Upper lobe of left lung (tissue), 5 donors: ENCODE measurements around the gene STUM.

- PRO-cap, 2 experiments, result no peak in any of the 2 experiments
- RAMPAGE, long total RNA, 4 experiments, result no peak in any of the 4 experiments
These were observed 120.6 kb downstream of the CNIH3 start for GRCh38 chr1:224736685-224737232.

DNA sequence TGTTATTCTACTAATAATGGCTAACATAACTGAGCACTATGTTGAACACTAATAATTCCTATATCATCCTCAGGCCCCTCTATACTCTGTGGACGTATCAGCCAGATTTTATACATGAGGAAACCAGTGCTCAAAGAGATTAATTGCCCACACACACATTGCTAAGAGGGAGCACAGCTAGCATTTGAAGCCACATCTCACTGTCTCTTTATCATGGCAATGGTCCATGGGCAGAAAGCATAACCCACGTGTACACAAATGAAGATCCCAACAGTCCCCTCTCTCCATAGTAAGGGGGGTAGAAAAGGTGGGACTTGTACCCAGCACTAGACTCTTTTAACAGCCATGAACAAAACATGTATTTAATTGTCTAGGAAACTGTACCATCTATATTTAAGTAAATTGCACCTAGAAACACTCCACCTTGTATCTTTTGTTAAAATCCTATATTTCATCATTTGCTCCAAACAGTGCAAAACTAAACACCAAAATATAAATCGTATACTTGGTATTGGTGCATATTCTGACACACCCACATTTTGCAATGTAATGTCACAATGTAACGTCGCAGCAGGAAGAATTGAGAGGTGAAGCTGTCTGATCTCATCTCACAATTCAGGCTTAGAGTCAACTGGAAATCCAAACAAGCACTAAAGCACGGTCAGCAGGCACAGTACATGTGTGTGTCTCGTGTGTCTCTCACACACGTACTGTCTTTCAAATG is 27.2 kb downstream of the LBR start:
- PRO-cap, 2 experiments, result no peak in any of the 2 experiments
- RAMPAGE, long total RNA, 4 experiments, result no peak in any of the 4 experiments

DNA sequence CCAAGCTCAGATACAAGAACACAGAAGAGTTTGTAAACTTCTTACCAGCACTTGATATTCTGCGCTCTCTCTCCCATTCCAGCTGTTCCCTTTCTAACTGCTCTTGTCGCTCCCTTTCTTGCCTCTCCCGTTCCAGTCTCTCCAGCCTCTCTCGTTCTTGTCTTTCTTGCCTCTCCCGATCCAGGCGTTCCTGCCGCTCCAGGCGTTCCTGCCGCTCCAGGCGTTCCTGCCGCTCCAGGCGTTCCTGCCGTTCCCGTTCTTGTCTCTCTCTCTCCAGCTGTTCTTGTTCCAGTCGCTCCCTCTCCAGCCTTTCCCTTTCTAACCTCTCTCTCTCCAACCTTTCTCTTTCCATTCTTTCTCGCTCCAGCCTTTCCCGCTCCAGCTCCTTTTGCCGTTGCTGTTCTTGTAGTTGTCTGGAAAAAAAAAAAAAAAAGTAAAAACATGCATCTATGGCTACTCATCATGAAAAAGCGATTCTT is 91.4 kb upstream of the LBR start:
- PRO-cap, 2 experiments, result no peak in any of the 2 experiments
- RAMPAGE, long total RNA, 4 experiments, result start-site peak on the minus strand in 2 of 4 experiments, centred at positions 331 to 375 of the sequence, 24 to 30 reads per replicate

- PRO-cap, 2 experiments, result peak in 2 of 2 experiments; most common minus-strand start chr1:225778269 (in 2)
- RAMPAGE, long total RNA, 4 experiments, result no peak in any of the 4 experiments
These were observed 542 bp downstream of the SRP9 start for GRCh38 chr1:225777974-225778761.

DNA sequence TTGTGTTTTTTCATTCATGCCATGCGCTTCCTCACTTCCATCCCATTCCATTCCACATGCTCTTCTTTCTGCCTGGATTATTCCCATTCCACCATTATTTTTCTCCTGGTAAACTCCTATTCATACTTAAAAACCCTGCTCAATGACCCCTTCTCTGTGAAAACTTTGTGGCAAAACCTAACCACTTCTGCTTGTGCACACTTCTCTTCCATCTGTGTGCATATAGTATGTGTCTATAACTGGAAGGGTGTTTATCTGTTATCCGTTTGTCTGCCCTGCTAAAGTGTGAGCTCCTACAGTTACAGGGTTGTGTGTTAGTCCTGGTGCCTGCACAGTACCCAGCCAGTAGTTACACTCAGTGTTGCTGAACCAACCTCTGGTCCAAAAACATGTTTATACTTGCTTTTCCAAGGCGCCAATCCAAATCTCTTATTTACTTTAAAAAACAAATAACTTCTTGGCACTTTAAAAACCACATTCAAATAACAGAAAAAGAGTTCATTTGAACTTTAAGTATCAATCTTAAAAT is 10.7 kb downstream of the EPHX1 start:
- PRO-cap, 2 experiments, result no peak in any of the 2 experiments
- RAMPAGE, long total RNA, 4 experiments, result no peak in any of the 4 experiments

DNA sequence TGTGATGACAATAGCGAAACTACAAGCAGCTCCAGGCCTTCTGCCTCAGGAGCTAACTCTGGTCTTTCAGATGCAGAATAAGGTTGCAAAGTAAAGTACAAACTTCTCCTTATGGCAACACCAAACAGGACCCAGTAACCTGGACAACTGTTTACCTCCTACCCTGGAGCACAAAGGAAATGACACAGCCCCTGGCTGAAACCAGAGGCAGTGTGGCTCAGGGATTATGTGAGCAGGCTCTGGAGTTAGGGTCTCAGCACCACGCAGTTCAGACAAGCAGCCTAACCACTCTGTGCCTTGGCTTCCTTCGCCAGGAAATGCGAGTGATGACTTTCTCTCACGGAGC is 1.2 kb downstream of the TMEM63A start:
- PRO-cap, 2 experiments, result peak in 1 of 2 experiments; most common plus-strand start position 210 of the sequence (in 1)
- RAMPAGE, long total RNA, 4 experiments, result no peak in any of the 4 experiments

DNA sequence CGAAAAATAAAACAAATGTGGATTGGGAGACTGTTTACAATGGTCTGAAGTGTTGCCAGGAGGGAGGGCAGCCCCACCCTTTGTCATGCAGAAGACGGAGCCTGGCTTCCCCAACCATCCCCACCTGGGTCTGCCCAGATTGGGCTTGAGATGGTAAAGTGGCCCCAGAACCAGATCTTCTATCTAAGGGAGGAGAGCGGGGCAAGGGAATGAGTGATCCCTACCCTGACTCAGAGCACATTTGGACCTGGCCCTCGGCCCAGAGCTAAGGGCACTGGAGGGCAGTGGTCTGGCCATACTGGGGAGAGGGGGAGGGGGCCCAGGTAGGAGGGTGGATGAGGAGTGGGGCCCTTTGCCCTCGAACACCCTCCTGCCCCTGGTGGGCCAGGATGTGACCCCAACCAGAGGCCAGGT is 1.4 kb upstream of the LEFTY1 start:
- PRO-cap, 2 experiments, result no peak in any of the 2 experiments
- RAMPAGE, long total RNA, 4 experiments, result no peak in any of the 4 experiments

DNA sequence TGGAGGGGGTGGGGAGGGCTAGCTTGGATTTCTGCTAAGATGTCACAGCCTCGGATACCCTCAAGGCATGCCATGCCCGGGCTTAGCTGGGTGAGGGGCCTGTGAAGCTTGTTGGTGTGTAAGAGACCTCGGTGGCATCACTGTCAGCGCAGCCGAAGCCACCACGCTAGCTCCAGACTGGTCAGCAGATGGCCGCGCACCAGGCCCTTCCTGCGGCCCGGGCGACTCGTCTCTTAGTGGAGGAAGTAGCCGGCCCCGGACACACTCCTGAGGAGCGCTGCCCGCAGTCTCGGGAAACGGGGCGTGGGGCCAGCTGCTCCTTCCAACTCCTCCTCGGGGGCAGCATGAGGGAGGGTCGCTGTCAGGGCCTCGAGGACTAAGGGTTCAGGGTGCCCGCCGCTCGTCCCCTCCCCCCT is 20.4 kb downstream of the H3-3A start:
- PRO-cap, 2 experiments, result no peak in any of the 2 experiments
- RAMPAGE, long total RNA, 4 experiments, result no peak in any of the 4 experiments

DNA sequence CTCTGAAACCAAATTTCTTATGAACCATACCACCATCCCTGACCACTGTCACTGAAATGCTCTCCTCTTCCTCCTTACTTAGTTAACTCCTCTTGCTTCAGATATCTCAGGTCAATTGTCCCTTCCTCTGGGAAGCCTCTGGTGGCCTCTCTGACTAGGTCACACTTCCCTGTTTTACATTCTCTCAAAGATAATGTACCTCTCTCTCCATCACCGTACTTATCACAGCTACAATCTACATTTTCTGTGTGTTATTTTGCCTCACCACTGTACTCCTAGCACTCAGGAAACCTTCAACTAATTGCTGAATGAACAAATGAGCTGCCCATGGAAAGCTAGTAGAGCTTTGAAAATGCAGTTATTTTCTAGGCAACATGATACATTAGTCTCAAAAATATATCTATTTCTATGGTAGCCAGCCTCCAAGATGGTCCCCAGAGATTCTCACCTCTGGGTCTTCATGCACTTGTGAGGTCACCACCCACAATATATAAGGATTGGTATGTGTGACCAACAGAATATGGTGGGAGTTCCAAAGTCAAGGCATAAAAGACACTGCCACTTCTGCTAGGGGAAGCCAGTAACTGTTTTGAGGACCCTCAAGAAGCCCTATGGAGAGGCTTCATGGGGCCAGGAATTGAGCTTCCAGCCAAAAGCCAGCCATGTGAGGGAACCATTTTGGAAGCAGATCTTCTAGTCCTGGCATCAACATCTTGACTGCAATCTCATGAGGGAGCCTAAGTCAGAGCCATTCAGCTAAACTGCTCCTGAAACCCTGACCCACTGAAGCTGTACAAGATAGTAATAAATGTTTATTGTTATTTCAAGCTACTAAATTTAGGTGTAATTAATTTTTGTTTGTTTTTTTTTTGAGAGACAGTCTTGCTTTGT is 32.9 kb downstream of the ACBD3 start:
- PRO-cap, 2 experiments, result no peak in any of the 2 experiments
- RAMPAGE, long total RNA, 4 experiments, result no peak in any of the 4 experiments

GRCh38 chr1:226400474-226401092 is 7.3 kb downstream of the PARP1 start:
- PRO-cap, 2 experiments, result no peak in any of the 2 experiments
- RAMPAGE, long total RNA, 4 experiments, result no peak in any of the 4 experiments

DNA sequence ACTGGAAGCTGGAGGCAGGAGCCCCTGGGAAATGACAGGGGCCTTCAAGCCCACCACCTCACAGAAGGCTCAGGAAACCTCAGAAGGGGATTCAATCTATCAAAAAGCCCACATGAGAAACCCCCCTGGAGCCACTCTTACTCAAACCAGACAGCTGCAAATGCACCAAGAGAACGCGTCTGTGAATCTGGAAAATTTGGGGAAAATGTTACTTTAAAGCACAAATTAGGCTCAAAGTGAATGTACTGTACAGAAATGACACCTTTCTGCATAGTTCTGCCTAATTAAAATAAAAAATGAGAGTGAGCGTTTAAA is 912 bp downstream of the PARP1 start:
- PRO-cap, 2 experiments, result no peak in any of the 2 experiments
- RAMPAGE, long total RNA, 4 experiments, result no peak in any of the 4 experiments

DNA sequence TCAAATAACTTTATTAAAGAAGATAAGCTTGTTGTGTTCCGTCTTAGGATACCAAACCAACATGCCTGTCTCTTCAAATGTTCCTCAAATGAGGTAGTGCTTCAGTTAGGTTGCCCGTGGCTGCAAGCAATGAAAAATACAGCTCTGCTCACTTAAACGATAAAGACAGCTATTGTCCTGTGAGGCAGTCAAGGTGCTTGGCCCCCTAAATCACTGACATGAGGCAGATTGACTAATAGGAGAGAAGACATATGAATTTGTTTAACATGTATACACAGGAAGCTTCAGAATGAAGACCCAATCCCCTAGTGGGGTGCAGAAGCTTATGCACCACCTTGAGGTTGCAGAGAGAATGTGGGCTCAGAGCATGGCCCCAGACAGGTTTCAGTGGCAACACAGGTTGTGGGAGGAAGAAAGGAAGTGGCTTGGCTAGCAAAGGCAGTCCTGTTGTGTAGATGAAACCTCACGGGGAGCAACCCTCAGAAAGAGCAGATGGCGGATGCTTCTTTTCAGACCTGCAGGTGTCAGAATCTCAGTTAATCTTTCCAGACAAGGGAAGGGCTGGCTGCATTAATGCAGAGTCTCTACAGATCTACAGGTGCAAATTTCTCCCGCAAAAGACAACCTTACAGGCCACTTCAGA is 37.0 kb upstream of the PARP1 start:
- PRO-cap, 2 experiments, result no peak in any of the 2 experiments
- RAMPAGE, long total RNA, 4 experiments, result no peak in any of the 4 experiments

DNA sequence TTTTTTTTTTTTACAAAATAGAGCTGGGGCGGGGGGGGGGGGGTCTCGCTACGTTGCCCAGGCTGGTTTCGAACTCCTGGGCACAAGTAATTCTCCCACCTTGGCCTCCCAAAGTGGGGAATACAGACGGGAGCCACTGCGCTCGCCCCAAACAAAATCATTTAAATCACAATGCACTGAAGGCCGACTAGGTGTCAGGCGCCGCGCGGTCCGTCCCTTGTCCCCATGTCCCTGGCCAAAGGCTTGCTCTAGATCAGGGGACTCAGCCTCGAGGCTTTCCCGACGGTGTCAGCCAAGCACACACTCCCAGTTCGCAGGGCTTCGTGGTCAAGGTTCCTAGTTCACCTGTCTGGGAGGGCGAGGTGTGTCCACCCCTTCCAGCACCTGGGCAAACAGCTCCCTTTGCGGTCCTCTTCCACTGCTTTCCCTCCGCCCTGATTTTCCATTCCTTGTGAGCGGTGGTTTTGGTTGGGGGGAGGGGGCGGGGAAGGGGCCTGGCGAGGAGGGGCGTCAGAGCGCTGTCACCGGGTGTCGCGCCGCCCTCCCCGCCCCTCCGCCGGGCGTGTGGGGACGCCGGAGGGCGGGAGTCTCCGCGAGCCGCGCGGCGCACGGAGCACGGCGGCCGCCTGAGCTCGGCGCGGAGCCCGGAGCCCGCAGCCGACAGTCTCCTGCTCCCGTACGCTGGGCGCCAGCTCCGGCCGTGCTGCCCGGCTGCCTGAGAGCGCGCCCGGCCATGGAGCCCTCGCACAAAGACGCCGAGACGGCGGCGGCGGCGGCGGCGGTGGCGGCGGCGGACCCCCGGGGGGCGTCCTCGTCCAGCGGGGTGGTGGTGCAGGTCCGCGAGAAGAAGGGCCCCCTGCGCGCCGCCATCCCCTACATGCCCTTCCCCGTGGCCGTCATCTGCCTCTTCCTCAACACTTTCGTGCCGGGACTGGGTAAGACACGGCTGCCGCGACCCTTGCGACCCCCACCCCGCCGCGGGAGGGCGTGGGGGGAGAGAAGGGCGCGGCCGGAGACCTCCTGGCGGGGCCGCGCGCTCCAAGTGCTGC is at the start of gene STUM:
STUM (plus strand) TSS at position 593 of the 1,049 bp plus-strand sequence.
- PRO-cap, 2 experiments, result no peak in any of the 2 experiments
- RAMPAGE, long total RNA, 4 experiments, result no peak in any of the 4 experiments

GRCh38 chr1:226626332-226627105 is 78.0 kb downstream of the STUM start:
- PRO-cap, 2 experiments, result no peak in any of the 2 experiments
- RAMPAGE, long total RNA, 4 experiments, result no peak in any of the 4 experiments

DNA sequence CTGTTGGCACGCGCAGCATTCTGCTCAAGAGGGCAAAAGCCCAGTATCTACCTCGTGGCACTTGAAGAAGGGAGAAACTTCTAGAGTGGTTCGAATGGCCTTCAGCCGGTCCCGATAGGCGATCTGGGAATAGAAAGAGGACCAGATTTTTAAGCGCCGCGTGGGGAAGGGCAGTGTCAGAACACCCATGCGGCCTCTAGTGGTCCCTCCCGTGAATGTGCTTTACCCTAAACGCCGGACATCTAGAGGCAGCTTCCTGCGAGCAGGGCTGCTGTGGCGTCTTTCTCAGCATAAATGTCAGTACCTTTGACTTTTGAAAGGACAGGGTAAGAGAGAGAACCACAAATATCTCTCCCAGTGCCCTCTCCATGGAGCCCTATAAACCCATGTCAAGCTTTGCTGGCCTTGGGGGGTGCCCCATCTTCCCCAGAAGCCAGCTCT is 89.1 kb downstream of the STUM start:
- PRO-cap, 2 experiments, result no peak in any of the 2 experiments
- RAMPAGE, long total RNA, 4 experiments, result no peak in any of the 4 experiments

GRCh38 chr1:226657608-226658067 is 81.4 kb downstream of the ITPKB start:
- PRO-cap, 2 experiments, result no peak in any of the 2 experiments
- RAMPAGE, long total RNA, 4 experiments, result no peak in any of the 4 experiments

DNA sequence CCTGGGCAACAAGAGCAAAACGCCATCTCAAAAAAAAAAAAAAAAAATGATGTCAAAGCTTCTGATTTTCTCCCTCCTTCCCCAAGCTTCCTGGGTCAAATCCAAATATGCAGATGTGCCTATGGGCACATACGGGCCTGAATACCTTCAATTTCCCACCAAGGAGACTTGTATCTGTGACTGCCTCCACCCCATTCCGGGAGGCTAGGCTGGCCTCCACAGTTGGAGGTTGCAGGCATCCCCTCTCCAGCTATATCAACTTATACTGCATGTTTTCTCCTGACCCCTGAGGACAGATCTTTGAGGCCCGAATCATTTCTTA is 33.6 kb downstream of the ITPKB start:
- PRO-cap, 2 experiments, result no peak in any of the 2 experiments
- RAMPAGE, long total RNA, 4 experiments, result no peak in any of the 4 experiments

- PRO-cap, 2 experiments, result no peak in any of the 2 experiments
- RAMPAGE, long total RNA, 4 experiments, result no peak in any of the 4 experiments
These were observed 20.5 kb upstream of the COQ8A start for GRCh38 chr1:226919363-226920296.

GRCh38 chr1:226942935-226943739 is 3.0 kb downstream of the COQ8A start:
- PRO-cap, 2 experiments, result no peak in any of the 2 experiments
- RAMPAGE, long total RNA, 4 experiments, result no peak in any of the 4 experiments

DNA sequence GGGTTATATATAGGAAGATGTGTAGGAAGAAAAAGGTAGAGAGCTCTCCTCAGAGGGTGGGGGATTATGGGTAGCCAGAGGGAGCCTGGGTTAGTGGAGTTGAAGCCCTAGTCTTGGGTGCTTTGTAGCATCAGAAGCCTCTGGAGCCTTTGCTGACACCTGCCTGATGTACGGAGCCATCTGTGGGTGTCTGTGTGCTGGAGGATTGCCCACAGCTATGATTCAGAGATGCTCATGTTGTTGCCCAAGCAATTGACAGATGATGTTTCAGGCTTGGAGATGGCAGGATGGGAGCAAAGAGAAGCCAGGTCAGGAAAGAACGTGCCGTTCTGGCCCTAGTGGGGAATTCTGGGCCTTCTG is 27.5 kb downstream of the COQ8A start:
- PRO-cap, 2 experiments, result no peak in any of the 2 experiments
- RAMPAGE, long total RNA, 4 experiments, result no peak in any of the 4 experiments